RPMI7951 (cell line): Measurements from ENCODE around the gene TMTC4.

DNA sequence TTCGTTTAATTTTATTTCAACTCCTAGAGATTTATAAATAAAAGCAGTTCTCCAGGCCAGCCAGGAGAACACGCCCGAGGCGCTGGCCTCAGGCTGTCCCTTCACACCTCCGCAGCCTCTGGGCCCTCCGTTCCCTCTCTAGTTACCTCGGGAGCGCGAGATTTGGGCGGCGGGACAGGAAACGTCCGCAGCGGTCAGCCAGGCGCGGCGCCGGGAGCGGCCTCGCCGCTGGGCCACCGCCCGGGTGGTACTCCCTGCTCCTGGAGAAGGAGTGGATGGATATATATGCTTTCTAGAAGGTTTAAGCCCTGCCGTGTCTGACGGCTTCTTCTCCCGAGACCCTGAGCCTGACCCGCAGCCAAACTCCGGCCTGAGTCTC, 2.2 kb upstream of the ZIC2 start:
- RAMPAGE, long total RNA = no peak

GRCh38 chr13:99980450-99981111, 1.0 kb upstream of the ZIC2 start:
- RAMPAGE, long total RNA = no peak

DNA sequence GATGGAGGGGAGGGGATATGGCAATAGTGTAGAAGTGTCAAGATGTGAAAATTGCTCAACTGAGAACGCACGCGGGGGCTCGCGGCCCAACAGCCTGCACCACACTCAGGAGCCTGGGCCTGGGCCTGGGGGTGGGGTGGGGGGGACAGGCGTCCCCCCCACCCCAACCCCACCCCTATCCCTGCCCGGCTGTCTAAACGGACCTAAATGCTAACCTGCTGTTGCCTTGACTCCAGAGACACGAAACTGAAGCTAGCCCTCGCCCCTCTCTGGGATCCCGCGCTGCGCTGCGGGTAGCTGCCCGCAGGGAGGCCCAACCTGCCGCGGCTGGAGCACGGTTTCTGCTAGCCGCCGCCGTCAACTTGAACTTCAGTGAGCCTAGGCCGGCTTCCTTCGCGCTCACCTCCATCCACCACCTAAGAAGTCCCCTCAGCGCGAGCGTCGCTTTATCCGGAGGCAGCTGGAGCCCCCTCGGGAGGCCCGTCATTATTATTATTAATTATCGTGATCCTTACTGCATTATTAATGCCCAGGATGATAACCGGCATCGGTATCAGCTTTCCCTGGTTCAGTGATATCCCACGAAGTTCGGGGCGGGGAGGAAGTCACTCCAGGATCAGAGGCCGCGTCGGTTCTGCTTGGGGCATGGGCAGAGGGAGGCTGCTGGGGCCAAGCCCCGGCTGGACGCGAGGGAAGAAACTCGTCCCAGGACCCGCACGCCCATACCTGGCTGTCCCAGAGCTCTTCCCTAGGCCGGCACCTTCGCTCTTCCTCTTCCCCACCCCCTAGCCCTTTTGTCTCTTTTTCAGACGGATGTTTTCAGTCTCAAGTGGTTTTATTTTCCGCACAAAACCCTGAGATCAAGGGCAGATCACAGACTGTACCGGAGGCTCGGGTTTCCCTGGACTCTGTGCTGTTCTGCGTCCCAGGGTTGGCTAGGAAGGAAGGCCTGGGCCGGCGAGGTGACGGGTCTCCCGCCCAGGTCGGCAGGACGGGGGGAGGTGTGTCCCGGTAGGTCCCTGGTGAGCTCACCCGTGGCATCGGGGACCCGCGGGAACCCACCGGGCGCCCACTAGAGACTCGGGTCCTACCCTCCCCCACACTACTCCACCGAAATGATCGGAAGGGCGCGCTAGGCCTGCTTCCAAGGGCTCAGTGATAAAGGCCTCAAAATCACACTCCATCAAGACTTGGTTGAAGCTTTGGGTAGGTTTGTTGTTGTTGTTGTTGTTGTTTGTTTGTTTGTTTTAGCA, 7.6 kb downstream of the ZIC2 start:
- RAMPAGE, long total RNA = no peak

DNA sequence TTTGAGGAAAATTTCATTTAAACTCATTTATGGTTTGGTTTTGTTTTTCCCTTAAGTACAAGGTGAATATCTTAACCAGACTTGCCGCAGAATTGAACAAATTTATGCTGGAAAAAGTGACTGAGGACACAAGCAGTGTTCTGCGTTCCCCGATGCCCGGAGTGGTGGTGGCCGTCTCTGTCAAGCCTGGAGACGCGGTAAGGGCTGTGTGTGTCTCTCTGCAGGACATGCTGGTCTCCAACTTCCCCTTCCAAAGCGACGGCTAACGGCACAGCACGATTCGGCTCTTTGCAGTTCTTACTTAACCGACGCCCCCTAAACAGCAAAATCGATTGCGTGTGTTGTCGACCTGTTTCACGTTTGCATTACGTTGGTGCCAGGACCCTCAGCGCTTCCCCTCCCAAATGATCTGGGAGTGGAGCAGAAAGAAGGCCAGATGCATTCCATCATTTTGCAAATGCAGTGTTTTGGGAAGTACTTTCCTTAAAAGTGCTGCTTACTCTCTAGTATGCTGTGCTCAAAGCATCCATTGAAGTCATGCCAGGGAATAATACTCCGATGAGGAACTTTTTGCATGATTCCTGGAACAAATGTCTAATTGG, 73.1 kb downstream of the GGACT start:
- RAMPAGE, long total RNA = no peak

DNA sequence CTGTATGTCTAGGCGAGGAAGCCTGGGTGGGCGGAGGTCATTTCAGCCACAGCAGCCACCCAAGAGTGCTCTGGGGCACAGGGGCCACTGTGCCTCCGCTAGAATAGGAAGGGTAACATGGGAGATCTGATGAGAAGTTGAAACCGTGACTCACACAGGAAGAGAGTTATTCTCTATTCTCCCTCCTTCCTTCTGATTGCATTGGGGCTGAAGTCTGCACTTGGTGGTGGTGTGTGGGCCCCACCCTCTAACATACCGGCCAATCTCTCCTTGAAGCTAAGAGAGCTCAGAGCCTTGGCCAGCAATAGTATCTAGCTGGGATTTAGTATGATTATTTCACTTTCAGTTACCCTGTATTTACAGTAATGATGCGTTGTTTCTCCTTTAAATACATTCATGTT, 20.3 kb upstream of the GGACT start:
- RAMPAGE, long total RNA = no peak

- RAMPAGE, long total RNA = no peak
These were observed at the start of gene TMTC4 for GRCh38 chr13:100674305-100674983. TMTC4 (minus strand) TSS chr13:100674795.

GRCh38 chr13:101489759-101490242, 37.3 kb downstream of the ITGBL1 start:
- RAMPAGE, long total RNA = no peak

- RAMPAGE, long total RNA = no peak
These were observed 124.0 kb downstream of the ITGBL1 start for GRCh38 chr13:101576563-101576878.

- RAMPAGE, long total RNA = no peak
These were observed 161.2 kb downstream of the FGF14 start for GRCh38 chr13:101755465-101755975.

DNA sequence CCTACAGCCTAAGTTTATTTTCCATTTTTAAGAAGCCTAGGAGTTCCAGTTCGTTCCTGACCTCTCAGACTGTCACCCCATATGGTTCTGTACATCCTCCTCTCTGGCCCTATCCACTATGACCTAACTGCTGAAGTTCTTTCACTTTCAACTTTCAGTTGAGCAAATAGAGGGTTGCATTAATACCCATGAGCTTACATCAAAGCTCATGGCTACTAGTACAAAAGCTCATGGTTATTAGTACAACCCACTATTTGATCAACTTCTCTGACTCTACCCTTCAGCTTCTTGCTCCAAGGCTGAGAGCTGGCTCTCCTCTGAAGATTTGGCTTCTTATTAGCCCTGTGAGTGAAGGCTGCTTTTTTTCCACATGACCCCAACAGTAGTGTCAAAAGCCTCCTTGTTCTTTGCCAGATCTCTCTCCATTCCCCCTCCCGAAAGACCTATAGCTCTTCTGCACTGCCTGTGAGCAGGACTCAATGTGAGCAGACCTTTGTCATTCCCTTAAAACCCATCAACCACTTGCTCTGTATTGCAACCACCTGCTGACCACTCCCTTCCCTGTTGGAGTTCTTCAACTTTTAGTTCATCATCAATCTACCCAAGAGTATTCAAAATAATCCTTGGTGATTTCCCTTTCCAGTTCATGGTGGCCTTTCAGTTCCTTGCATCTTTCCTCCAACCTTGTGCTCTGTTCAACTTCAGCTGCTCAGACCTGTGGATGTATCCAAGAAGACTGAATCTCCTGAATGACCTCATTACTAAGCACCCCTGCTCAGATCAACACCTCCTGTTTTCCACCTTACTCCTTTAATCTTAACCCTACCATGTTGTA, 267.6 kb upstream of the TPP2 start:
- RAMPAGE, long total RNA = no peak

DNA sequence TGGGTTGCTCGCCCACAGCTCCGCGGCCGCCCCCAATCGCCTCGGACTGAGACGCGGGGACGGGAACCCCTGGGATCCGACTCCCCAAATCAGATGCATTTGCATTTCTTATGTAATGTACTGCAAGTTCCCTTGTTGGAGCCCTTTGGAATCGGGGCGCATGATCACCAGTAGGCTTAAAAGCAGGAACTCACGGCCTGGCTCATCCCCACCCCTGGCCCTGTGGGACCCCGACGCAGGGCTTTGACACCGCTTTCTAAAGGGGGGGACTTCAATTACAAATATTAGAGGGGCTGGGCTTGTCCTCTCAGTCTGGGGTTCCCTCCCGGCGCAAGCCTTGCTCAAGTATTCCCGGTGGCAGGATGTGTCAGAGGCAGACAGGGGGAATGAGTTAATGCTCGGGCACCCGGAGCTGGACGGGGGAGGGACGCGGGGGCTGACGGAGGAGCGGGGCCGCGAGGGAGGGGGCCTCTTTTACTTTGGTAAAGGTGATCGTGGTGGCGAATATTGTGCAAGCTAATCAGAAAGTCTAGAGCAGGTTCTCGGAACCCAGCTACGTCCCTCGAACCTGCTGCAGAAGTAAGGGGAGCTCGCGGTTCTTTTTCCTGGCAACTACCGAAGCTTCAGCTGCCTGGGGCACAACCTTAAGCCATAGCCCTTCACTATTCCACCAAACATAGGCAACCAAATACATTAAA, 196.1 kb upstream of the TPP2 start:
- RAMPAGE, long total RNA = no peak

- RAMPAGE, long total RNA = no peak
These were observed 8.8 kb downstream of the ERCC5 start for GRCh38 chr13:102854548-102855052.

DNA sequence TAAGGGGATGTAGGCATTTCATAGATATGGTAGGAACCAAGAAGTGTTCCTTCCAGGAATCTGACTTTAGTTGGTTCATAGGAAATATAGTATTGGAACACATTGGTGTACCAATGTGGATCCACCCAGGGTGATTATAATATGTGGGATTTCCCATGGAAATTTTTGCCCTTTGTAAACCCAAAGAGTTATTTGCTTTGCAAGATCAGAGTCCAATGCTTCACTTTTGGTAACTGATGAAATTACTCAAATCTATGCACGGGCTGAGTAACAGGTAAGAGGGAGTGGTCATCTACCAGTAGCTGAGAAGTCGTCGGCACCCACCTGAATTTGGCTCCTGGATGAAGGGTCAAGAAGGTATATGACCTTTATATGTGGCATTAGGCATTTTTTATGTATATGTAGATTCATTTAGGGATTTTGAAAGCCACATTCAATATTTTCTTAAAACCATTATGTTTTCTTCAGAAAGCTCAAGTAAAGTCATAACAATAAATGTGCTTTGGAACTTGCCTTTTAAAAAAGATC, 62.4 kb downstream of the ERCC5 start:
- RAMPAGE, long total RNA = no peak

DNA sequence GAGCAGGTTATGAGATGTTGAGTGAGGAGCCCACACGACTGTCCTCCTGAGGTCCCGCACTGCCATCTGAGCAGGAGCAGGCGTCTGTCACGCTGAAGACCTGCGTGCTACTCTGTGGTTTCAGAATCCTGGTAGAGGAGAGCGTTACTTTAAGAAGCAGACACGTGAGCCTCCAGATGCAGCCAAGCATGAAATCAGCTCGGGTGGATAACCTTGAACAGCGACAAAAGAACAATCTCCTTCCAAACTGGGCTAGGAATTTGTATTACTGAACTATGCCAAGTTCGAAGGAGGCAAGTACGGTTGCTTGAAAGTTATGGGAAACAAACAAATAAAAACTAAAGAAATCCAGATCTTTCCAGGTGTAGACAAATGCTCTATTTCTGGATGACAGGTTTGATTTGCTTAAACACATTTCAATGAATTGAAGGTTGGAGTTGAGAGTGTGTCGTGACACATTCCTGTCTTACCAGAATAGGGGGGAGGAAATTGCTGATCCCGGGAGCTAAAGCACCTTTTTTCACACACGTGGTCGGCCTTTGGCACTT, 945.4 kb upstream of the SLC10A2 start:
- RAMPAGE, long total RNA = no peak

GRCh38 chr13:106213297-106214108, 322.0 kb downstream of the EFNB2 start:
- RAMPAGE, long total RNA = no peak

DNA sequence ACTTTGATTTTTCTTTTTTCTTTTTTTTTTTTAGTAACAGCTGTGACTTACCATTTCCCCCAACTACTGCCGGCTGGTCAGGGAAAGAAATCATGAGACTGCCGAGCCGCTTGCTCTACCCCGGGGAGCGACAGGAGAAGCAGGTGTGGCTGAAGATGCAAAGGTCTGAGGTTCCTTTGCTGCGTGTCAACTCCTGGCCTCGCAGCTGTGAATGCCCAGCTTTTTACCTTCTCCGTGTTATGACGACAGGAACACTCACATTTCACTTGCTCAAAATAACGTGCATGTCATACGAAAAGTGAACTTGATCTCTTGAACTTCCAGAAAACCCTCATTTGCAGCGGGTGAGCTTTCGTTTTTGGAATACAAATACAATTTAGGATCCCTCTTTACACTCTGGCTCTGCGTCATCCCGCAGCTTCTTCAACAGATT, 117.9 kb downstream of the EFNB2 start:
- RAMPAGE, long total RNA = no peak

- RAMPAGE, long total RNA = no peak
These were observed 58.3 kb downstream of the EFNB2 start for GRCh38 chr13:106477198-106477608.

GRCh38 chr13:106564739-106565448, 3.0 kb downstream of the ARGLU1 start:
- RAMPAGE, long total RNA = no peak

DNA sequence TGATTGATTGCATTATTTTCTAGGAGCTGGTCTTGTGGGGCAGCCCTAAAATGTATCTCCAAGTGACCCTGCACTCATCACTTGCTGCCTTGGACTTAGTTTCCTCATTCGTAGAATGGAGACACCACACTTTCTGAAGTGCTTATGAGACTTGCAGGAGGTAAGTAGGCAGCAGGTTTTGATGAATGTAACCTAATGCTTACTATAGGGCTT, 382 bp upstream of the ARGLU1 start:
- RAMPAGE, long total RNA = no peak

DNA sequence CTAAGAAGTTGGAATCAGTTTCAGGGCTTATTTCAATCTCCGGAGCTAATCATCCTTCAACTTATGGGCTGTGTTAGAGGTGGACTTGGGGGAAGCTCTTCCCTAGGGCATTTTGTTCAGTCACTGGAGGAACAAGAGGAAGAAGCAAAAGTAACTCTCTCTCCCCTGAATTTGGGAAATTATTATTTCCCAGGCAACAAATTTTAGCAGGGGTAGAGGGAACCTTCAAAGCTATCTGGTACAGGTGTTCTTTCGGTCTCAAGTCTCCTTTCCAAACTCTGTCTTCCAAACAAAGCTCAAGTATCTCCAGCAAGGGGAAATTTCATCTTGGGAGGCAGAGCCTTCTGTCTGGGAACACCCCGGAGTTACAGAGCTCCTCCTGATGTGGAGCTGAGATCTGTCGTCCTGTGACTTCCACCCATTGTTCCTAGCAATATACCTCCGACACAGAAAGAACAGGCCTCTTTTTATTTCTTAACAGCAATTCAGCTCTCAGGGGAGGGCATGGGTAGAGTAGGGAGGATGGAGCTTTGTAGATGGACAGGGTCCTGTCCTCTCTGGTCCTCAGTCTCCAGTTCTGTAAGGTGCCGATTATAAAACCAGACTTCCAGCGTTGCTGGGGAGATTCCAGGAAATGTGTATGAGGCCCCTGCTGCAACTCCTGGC, 55.8 kb upstream of the ARGLU1 start:
- RAMPAGE, long total RNA = no peak